Subcutaneous preadipocyte (primary cell): ENCODE measurements around a stretch of chr10.

- CAGE, long polyA plus RNA = no peak
Observed at GRCh38 chr10:18140518-18141317, 494 bp downstream of the CACNB2 start.

DNA sequence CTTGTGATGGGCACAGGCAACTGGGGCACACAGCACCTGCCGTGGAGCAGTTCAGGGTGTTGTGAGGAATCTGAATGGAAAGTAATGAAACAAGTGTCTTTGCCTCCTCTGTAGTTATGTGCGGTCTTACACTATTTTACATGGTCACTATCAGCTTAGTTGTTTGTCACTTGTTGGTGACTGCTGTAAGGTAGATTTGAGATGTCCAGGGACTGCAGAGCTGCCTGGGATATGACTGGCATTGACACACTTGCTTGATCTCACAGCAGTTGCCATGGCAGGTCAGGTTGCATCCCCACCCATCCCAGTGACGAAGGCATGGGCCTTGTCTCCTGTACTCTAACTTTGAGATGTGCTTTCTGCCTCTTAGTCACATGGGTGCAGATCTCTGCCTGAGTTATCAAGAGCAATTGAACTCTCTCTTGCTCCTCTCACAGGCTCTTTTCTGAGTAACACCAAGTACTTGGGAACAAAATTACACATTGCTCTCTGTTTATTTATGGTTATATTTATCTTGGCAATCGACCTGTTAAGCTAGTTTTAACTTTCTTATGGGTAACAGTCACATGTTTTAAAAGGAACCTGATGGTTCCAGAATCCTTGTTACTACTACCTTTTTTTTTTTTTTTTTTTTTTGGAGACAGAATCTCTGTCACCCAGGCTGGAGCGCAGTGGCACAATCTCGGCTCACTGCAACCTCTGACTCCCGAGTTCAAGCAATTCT, 237.4 kb downstream of the NSUN6 start:
- CAGE, long polyA plus RNA = no peak

- CAGE, long polyA plus RNA = no peak
Observed at GRCh38 chr10:18570940-18571893, 80.2 kb downstream of the NSUN6 start.

DNA sequence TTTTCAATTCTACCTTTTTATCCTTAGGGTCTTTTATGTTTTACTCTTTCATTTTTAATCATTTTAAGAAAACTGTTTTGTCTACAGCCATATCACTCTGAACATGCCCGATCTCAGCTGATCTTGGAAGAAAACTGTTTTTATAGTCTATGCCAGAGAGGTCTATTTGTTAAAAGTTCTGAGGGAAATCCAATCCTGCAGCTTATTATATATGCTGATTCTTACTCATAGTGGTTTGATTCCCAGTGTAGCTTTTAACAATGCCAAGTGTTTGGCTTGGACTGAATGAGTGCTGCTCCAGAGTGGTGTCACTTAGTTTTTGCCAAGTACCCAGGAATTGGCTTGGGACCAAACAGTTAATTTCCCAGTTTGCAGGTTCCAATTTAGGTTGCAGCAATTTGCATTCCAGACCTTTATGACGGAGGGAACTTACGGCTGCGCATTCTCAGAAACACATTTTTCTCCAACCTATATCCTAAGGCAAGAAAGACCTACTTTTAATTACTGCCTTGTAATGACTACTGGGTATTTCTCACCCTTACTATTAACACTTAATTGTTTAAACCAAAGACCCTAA, 32.4 kb downstream of the NSUN6 start:
- CAGE, long polyA plus RNA = no peak

- CAGE, long polyA plus RNA = no peak
Observed at GRCh38 chr10:18637484-18637803, 13.9 kb downstream of the NSUN6 start.

DNA sequence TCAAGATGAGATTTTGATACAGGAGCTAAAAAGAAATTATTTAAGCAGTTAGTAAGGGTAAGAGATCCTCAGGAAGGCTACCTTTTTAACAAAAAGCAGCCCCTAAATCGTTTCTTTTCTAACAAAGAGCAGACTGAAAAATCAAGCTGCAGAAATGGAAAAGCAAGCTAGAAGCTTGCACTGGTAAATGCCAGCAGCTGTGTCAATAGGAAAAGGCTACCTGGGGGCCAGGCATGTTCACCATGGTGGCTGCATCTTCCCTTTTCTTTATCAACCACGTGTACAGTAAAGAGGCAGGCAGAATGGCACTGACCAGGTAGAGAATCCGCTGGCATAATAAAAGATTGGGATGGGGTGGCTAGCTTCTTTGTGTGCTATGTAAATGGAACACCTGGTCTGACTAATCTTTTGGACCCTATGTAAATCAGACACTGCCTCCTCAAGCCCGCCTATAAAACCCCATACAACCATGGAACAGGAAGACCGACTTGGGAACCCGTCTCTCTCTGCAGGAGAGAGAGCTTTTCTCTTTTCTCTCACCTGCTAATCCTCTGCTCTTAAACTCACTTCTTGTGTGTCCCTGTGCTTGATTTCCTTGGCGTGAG, 93.9 kb downstream of the ARL5B start:
- CAGE, long polyA plus RNA = no peak

DNA sequence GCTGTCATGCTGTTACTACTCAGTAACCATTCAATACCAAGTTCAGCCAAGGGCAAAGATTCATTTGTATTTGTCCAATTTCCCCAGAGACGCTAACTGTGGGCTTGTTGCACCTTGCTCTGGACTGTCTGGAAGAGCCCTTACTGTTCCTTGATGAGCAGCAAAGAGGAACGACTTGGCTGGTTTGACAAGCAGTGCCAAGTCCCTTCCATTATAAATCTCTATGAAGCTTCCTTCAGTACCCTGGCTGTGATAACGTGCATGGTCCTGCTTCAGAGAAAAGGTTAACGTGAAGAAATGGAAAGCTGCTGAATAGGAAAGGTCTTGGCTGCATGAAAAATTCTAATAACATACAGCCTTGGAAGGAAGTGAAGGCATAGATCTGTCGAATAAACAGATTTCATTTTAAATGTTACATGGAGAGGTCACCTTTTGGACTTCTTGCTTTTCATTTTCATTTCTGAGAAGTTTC, 2.0 kb downstream of the MALRD1 start:
- CAGE, long polyA plus RNA = no peak

DNA sequence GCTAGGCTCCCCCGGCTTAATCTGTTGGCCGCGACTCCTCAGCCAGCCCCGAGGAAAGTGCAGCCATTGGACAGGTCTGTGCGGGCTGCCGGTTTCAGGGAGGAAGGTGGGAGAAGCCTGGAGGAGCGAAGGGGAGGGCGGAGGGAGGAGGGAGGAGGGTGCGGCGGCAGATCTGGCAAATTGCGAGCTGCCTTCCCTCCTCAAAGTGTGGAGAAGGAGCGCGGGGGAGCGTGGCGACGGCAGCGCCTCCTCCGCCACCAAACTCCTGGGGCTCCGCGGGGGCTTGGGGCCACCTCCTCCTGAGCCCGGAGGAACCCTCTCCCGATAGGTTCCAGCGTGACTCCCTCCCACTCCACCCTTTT, 244 bp upstream of the PLXDC2 start:
- CAGE, long polyA plus RNA = no peak

GRCh38 chr10:19826565-19827399, 10.6 kb downstream of the PLXDC2 start:
- CAGE, long polyA plus RNA = no peak

DNA sequence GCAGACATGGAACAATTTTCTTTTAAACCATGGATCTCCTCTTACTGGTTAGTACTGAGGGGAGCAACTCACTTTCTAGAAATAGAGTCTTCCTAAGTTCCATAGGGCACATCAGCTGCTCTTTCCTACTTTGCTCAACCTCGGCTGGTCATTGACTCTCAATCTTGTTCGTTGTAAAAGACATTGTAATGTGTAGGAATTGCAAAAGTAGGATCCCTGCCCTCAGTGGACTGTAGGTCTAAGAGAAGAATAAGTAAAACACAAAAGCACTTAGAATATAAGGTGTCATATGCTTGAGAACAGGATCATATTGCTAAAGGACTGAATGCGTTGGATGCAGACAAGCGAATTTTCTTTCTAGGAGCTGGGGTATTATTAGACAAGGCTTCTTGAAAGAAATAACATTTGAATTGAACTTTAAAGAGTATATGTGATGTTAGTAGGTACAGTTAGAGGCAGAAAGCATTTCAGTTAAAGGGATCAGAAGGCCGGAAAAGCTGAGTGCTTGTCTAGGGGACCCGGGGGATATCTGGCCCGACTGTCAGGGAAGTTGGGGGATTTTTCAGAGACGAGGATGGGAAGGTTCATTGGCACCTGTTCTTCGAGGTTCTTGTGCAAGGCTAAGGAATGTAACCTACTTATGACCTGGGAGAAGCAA, 58.2 kb downstream of the PLXDC2 start:
- CAGE, long polyA plus RNA = no peak

- CAGE, long polyA plus RNA = no peak
Observed at GRCh38 chr10:19905526-19906395, 89.5 kb downstream of the PLXDC2 start.

DNA sequence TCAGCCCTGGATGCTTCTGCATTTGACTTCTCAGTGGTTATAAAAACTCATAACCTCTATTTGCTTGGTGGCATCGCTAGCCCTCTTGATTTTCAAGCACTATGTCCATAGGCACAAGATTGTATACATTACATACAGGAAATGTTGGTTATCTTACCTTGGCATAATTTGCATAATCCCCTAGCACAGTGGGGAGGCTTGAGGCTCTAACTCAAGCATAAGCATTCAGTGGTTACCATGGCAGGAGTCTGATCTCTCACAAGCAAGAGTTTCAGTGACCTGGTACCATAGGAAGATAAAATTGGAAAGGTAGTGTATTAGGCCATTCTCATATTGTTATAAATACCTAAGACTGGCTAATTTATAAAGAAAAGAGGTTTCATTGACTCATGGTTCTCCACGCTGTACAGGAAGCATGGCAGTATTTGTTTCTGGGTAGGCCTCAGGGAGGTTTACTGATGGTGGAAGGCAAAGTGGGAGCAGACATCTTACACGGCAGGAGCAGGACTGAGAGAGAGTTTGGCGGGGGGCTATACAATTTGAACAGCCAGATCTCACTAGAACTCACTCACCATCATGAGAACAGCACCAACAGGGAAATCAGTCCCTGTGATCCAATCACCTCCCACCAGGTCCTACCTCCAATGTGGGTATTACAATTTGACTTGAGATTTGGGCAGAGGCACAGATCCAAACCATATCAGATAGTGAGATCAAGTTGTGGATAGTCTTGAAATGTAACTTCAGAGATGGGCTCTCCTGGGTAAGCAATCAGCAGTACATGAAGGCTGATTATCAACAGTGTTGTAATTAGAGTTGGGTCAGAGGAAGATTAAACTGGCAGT, 122.0 kb downstream of the PLXDC2 start:
- CAGE, long polyA plus RNA = no peak

GRCh38 chr10:20109856-20110345, 293.7 kb downstream of the PLXDC2 start:
- CAGE, long polyA plus RNA = no peak

GRCh38 chr10:20253755-20254252, 437.6 kb downstream of the PLXDC2 start:
- CAGE, long polyA plus RNA = no peak

- CAGE, long polyA plus RNA = no peak
Observed at GRCh38 chr10:20784189-20784843, 112.8 kb downstream of the NEBL start.

DNA sequence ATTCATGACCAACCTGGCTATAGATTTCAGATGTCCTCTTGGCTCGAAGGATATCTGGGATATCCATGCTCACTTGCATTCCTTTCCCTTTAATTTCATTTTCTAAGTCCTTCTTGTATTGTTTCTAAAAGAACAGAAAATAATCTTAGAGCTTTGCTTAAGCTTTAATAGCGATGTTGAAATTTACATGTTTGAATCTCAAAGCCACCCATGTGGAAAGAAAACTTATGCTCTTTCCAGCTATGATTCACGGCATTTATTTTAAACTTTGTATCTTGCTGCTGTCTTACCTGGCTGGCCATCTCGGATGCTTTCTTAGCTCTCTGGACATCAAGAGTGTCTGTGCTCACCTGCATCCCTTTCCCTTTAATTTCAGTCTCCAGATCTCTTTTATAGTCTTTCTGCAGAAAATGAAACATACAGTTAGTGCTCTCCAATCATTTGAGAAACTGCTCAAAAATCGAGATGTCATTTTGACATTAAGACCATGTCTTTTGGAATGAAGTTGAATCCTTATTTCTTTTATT, 65.9 kb downstream of the NEBL start:
- CAGE, long polyA plus RNA = no peak

GRCh38 chr10:21041580-21042480, 144.7 kb upstream of the NEBL start:
- CAGE, long polyA plus RNA = no peak

GRCh38 chr10:21147053-21148007, 250.2 kb upstream of the NEBL start:
- CAGE, long polyA plus RNA = no peak

DNA sequence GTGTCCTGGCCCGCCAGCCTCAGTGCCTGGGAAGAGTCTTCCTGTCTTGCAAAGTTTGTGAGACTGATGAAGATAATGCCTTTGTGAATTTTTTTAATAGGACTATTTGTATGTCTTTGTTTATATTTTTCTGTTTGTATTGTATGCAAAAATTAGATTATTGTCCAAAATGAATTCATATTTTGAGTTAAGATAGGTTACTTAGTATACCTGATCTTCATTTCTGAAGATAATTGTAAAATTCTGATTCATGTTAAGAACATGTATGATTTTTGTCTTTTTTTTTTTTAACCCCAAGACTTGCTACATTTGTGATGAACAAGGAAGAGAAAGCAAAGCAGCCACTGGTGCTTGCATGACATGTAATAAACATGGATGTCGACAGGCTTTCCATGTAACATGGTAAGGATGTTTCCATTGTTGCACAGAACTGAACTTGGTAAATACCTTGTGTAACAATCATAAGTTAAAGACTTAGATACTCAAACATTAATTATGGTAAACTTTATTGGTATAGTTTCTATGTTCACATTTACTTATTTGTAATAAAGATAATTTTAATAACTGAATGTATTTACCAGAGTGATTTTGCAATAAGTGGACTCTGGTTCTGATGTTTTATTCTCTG, 78.1 kb downstream of the MLLT10 start:
- CAGE, long polyA plus RNA = no peak

- CAGE, long polyA plus RNA = no peak
Observed at GRCh38 chr10:21653658-21654649, 119.9 kb downstream of the MLLT10 start.